Breast epithelium (tissue), 2 donors: ENCODE measurements around the gene FRS3.

GRCh38 chr6:41779469-41780317, at the start of gene FRS3:
Gene FRS3 (minus strand): TSS chr6:41779900.
- PRO-cap = bidirectional peak, plus-strand start at chr6:41780177, minus-strand start at chr6:41779907
- RAMPAGE, long total RNA, 2 experiments = no peak in any of the 2 experiments

- PRO-cap = no peak
- RAMPAGE, long total RNA, 2 experiments = no peak in any of the 2 experiments
Observed at GRCh38 chr6:41786289-41786835, 1.1 kb upstream of the TOMM6 start.

GRCh38 chr6:41920983-41921059, 118 bp downstream of the MED20 start:
- PRO-cap = no peak
- RAMPAGE, long total RNA, 2 experiments = no peak in any of the 2 experiments

- PRO-cap = no peak
- RAMPAGE, long total RNA, 2 experiments = no peak in any of the 2 experiments
Observed at GRCh38 chr6:41930215-41931449, 9.3 kb downstream of the BYSL start.

DNA sequence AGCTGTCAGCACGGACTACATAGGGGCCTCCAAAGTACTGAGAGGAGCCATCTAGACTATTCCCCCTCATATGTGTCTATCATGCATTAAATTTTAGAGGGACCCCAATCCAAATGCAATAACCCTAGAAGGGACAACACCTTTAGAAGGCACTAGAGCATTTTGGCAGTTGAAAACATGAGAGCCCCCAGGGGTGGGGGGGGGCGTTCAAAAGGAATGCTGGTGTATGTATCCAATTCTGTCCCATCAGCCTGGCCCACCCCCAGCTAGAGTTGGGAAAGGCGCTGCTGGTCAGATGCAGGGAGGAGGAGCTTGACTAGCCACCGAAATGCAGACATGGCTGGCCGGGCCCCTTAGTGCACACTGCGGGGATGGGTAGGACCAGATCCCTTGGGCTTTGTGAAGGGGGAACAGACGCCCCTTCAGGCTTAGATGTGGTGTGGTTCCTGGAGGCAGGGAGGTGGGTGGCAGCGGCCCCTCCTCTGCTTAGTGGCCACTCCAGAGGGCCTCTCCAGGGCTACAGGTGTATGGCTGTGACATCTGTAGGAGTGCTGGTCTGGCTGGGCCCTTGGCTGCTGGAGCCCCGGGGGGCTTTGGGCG, 6.1 kb downstream of the CCND3 start:
- PRO-cap = no peak
- RAMPAGE, long total RNA, 2 experiments = no peak in any of the 2 experiments

- PRO-cap = no peak
- RAMPAGE, long total RNA, 2 experiments = no peak in any of the 2 experiments
Observed at GRCh38 chr6:42224177-42224912, 6.7 kb upstream of the MRPS10 start.

GRCh38 chr6:42227194-42227951, 9.7 kb upstream of the MRPS10 start:
- PRO-cap = no peak
- RAMPAGE, long total RNA, 2 experiments = no peak in any of the 2 experiments

GRCh38 chr6:42316475-42317268, 99.0 kb upstream of the MRPS10 start:
- PRO-cap = no peak
- RAMPAGE, long total RNA, 2 experiments = no peak in any of the 2 experiments

DNA sequence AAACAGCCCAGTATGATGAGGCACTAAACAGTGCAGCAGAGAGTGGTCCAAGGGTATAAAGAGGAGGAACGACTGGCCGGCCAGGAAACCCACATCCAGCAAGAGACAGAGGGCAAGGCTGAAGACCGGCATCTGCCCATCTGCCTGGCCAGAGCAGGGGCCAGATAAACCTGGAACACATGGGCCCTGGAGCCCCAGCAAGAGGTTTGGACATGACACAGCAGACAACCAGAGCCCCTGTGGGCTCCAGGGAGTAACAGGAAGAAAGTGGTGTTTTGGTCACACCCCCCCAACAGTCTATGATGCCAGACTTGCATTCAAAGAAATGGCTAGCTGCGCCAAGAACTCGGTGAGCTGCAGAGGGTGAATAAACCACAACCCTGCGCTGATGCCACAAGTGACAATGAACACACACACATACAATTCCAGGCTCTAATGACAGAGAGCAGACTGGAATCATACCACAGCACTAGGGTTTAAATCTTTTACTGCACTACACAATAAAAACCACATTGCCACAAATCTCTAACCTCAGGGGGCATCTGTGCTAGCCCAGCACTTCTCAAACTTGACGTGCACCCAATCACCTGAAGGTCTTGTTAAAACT, 34.1 kb downstream of the TRERF1 start:
- PRO-cap = no peak
- RAMPAGE, long total RNA, 2 experiments = no peak in any of the 2 experiments

DNA sequence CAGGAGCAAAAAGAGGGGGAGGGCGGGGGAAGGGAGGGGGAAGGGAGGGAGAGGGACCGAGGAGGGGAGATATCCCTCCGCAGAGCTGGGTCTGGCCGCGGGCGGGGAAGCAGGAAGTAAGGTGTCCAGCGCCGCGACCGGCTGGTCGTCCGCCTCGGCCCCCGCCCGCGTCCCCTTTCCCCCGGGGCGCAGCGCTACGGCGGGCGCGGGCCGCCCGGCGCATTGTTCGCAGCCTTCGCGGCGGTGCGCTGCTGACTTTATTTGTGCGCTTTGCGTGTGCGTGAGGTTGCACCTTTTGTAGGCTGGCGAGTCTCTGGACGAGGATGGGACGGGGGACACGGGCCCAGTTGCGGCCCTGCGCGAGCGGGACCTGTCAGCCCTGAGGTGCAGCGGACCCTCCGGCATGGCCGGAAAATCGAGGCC, 527 bp upstream of the TRERF1 start:
- PRO-cap = unidirectional peak, plus-strand start at position 119 of the sequence
- RAMPAGE, long total RNA, 2 experiments = no peak in any of the 2 experiments

GRCh38 chr6:42781097-42781419, 794 bp upstream of the BICRAL start:
- PRO-cap = no peak
- RAMPAGE, long total RNA, 2 experiments = no peak in any of the 2 experiments

- PRO-cap = no peak
- RAMPAGE, long total RNA, 2 experiments = no peak in any of the 2 experiments
Observed at GRCh38 chr6:42893664-42894420, 3.2 kb upstream of the C6orf226 start.

DNA sequence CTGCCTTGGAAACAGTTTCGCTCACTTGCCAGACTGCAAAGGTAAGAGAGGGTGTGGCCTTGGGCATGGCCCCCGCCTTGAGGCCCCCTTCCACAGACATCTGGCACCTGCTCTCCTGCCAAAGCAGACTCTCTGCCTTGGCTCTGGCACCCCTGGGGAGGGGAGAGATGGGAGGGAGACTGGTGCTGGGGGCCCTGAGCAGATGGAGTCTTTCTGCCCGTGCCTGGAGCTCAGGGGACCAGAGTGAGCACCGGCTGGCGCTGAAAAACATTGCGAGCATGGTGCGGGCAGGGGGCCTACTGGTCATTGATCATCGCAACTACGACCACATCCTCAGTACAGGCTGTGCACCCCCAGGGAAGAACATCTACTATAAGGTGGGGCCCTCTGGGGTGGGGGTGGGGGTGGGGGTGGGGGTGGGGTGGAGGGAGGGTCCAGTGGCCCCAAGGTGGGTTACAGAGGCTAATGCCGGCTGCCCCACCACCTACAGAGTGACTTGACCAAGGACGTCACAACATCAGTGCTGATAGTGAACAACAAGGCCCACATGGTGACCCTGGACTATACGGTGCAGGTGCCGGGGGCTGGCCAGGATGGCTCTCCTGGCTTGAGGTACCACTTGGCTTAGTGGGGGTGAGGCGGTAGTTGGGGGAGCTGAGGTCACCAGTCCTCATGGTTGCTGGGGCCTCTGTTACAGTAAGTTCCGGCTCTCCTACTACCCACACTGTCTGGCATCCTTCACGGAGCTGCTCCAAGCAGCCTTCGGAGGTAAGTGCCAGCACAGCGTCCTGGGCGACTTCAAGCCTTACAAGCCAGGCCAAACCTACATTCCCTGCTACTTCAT, 2.5 kb downstream of the GNMT start:
- PRO-cap = no peak
- RAMPAGE, long total RNA, 2 experiments = no peak in any of the 2 experiments

GRCh38 chr6:43054155-43054654, 554 bp upstream of the CUL7 start:
- PRO-cap = no peak
- RAMPAGE, long total RNA, 2 experiments = no peak in any of the 2 experiments

DNA sequence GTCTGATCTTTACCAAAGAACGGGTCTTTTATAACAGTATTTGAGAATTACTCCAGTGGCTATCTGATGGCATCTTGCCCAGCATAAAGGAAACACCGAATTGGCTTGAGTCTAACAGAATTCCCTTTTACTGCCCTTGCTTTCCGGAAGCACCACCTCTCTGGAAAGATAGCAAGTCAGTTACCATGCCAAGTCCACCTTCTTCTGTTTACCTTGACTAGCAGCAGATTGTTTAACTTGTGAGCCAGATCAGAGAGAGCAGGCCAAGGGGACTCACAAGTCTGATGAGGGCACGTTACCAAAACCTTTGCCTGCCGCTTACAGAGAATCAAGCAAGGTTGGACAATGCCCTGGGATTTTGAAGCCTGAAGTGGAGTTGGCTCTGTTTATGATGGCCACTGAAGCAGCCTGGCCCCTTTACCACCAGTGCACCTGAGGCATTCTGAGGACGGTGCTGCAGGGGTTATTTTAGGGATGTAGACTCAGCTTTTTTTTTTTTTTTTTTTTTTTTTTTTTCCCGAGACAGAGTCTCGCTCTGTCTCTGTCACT, 20.7 kb upstream of the SRF start:
- PRO-cap = no peak
- RAMPAGE, long total RNA, 2 experiments = no peak in any of the 2 experiments

- PRO-cap = no peak
- RAMPAGE, long total RNA, 2 experiments = no peak in any of the 2 experiments
Observed at GRCh38 chr6:43205830-43206199, 23.5 kb downstream of the DNPH1 start.

- PRO-cap = no peak
- RAMPAGE, long total RNA, 2 experiments = no peak in any of the 2 experiments
Observed at GRCh38 chr6:43290913-43291480, 7.1 kb upstream of the SLC22A7 start.

DNA sequence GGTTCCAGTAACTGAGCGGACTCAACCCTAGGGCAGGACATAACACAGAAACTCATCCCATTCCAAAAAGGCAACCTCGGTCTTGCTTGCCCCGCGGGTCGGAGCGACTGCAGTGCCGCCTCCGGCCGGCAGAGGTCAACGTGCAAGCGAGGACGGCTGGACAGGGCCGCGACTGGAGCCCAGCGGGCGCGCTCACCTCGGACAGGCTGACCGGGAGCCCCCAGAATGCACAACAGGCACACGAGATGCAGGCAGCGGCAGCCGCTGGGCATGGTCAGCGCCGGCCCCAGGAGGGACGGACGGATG, 841 bp downstream of the DLK2 start:
- PRO-cap = no peak
- RAMPAGE, long total RNA, 2 experiments = start-site peak on the plus strand in 1 of 2 experiments, centred at position 173 of the sequence, 6 reads per replicate

DNA sequence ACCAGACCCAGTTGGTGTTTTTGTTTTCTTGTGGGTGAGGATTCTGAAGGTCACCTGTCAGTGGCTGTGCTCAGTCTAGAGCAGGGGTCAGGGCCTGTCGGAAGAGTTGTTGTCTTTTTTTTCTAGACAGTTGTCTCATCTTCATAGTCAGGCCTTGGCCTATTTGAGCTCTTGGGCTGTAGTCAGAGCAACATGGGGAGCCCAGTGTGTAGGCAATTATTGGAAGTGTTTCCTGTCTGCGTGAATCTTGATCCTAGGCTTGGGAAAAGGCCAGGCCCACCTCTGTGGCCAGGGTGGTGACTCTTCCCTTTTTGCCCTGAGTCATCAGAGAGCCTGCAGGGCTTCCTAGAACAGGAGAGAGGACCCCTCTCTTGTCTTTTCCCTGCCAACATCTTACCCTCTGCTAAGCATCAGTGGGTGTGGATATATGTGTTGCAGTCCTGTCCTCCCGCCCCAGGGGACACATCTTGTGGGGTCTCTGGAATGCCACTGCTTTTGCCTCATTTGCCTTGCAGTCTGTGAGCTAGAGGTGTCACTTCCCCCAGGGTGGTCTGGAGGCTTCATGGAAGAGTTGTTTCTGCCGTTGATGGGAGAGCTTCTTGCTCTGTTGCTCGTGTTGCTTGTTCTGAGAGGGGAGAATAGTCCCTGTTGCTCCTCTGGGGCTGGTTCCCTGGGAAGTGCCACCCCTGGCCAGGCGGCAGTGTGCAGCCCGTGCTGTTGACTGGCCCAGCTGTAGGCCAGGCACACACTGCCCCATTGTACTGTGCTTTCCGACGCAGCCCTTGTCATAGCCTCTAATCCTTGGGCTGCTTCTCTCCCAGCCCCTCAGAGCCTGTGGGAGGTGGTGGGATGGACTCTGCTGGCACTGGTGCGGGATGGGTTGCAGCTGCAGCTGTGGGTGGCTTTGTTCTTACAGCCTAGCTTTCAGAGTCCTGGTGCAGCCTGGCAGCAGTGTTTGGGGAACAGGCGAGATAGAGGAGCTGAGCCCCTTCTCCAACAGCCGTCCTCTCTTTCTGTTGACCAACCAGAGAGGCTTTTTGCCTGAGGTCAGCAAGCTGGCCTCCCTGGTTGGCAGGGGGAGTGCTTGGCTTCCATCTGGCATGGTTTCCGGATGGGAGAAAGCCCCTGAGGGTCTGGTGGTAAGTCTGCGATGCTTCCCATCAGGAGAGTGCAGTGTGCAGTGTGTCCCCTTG, 11.7 kb downstream of the TJAP1 start:
- PRO-cap = no peak
- RAMPAGE, long total RNA, 2 experiments = no peak in any of the 2 experiments

DNA sequence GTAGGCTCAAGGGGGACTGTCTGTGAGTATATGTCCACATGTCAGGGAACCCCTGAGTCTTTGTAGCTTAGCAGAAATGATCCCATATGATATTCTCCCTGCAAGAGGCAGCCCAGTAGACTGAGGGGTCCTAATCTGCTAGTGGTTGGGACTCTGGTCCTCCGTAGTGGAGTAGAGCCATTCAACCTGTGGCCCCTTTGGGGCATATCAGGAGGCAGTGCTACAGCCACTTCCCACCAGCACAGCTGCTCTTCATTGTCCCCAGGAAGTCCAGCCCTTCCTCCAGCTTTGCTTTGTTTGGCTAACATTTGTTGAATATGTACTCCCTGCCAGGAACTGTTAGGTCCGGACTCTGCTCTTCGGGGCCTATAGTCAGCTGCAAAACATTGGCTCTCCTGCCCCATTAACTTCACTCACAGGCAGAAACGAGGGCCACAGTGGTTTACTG, 10.9 kb downstream of the LRRC73 start:
- PRO-cap = no peak
- RAMPAGE, long total RNA, 2 experiments = no peak in any of the 2 experiments